ENCODE data around the gene TARBP1.

GRCh38 chr1:232590427-232590734 is 39.6 kb downstream of the SIPA1L2 start:
- PRO-cap, result no peak

GRCh38 chr1:232632623-232632845 is 2.6 kb upstream of the SIPA1L2 start:
- PRO-cap, result no peak

- PRO-cap, result no peak
These were observed 4.2 kb upstream of the SIPA1L2 start for GRCh38 chr1:232633930-232634669.

GRCh38 chr1:232764940-232765402 is 40.2 kb upstream of the MAP10 start:
- PRO-cap, result unidirectional peak, plus-strand start at chr1:232765181

- PRO-cap, result bidirectional peak, plus-strand start at chr1:232904378, minus-strand start at chr1:232904205
These were observed 46.3 kb upstream of the NTPCR start for GRCh38 chr1:232903972-232904587.

- PRO-cap, result unidirectional peak, minus-strand start at chr1:232951383
These were observed 765 bp downstream of the NTPCR start for GRCh38 chr1:232951229-232951522.

- PRO-cap, result no peak
These were observed 724 bp upstream of the MAP3K21 start for GRCh38 chr1:233326824-233327176.

DNA sequence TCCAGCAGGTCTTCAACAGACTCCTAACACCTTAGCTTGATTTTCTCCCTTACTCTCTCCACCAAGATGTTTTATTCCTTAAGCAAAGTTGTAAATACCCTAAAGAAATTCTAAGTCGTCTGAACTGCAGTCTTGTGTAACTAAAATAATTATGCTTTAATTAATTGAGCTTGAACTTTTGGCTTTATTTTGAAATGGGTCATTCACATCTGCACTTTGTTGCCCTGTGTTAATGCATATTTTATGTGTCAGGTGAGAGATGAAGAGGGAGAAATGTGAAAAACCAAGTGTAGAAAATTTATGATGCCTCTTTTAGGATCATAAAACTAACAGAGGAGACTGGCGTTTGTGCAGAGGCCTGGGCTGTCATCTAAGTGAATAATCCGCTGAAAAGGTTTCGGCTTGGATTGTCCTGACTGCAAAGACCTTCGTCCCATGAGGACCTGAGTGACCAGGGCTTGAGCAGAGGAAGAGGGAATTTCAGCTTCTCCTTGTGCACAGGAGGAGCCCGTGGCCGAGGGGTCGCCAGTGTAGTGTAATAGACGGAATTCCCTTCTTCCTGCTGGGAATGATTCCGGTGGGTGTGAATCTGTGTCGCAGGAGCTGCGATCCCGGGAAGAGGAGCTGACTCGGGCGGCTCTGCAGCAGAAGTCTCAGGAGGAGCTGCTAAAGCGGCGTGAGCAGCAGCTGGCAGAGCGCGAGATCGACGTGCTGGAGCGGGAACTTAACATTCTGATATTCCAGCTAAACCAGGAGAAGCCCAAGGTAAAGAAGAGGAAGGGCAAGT is 34.1 kb downstream of the MAP3K21 start:
- PRO-cap, result no peak

DNA sequence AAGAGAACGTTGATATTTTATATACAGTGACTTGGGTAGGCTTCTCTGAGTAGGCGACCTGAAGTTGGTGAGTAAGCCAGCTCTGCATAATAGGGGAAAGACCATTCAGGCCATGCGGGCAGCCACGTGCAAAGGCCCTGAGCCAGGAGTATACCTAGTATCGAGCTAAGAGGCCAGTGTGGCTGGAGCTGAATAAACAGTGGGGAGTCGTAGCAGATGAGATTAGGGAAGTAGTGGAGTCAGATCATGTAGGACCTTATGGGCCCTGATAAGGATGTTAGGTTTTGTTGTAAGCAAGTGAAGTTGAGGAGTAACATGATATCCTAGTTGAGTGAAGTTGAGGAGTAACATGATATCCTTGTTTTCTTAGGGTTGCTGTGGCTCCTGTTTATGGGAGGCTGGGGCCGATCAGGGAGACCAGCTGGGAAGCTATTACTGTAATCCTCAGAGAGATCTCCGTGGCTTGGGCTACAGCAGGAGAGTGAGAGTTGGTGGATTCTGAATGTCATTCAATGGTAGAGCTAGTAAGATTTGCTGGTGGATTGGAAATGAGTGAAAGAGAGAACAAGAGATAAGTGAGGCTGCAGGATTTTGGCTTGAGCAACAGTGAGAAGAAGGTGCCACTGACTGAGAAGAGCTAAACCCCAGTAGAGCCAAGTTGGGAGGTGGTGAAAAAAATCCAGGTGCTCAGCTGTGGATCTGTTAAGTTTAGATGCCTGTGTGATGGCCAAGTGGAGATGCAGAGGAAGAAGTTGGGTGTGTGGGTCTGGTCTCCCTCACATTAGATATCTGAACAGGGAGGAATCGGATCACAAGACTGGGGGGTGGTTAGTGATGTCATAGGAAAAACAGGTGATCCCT is 22.2 kb downstream of the KCNK1 start:
- PRO-cap, result no peak

DNA sequence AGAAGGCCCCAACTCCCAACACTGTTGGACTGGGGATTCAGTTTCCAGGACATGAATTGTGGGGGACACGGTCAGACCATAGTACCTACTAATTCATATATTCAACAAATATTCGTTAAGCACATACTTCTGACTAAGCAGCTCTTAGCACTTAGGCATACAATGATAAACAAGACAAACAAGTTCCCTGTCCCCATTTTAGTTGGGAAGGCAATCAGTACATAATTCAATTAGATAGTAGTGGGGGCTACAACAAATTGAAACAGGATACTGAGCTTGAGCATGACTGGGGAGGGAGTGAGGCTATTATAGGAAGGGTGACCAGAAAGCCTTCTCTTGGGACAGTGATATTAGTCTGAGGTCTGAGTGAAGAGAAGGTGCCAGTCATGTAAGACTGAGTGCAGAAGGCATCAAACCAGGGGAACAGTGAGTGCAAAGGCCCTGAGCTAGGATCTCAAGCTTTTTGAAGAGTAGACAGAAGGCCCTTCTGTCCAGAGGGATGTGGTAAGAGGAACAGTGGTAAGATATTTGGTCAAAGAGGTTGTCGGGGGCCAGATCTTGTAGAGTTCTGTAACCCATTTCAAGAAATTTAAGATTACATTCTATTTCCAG is 30.5 kb downstream of the KCNK1 start:
- PRO-cap, result no peak

DNA sequence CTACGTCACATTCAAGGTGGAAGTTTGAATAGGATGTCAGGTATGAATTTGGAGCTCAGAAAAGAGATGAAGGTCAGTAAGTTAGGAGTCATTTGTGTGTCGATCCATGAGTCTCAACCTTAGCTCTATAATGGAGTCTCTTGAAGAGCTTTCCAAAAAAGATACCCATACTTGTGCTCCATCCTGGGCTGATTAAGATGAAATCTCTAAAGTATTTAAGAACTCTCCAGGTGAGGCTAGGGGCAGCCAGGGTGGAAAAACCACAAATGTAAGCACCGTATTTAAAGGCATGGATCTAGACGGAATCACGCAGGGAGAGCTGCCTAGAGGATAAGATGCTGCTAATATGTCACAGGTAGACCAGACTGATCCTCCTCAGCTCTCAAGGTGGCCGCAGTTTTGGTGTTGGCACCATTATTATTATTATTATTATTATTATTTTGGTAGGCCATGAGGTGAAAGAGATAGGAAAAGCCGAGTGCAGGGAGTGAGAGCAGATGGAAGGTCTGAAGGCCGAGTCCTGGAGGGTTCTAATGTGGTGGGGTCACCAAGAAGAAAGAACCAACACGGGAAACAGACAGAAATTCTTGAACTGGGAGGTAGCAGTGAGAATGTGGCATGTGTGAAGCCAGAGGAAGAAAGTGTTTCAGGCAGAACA is 32.3 kb downstream of the KCNK1 start:
- PRO-cap, result no peak

DNA sequence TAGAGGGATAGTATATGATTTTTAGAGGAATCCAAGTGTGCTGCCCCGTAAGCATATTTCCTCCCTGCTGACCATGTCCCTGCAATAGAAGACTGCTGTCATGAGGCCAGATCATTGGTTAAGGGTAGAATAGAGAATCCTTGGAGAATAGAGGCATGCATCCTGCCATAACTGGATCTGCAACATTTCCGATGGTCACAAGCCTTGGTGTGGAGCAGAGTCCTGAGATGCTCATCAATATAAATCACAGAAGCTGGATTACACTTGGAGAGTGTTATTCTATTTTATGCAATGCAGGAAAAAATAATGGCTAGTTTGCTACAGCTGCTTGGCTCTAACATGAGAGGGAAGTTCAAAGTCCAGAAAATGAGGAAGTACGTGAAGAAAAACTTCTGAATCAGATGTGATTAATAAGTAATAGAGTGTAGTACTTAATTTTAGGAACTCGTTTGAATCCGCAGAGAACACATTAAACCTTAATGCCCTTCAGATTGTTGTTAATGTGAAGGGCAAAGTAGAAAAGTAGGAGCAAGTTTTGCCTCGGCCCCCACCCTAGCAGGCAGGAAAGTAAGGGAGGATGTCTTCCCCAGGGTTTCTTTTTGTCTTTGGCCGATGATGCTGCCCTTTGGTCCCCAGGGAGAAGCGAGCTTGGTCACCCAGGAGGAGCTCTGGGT is 59.4 kb downstream of the KCNK1 start:
- PRO-cap, result no peak

GRCh38 chr1:234356513-234357545 is 16.4 kb upstream of the COA6 start:
- PRO-cap, result no peak

- PRO-cap, result bidirectional peak, plus-strand start at chr1:234479228, minus-strand start at chr1:234479137
These were observed at the start of gene TARBP1 for GRCh38 chr1:234479028-234479493. TARBP1 (minus strand) TSS chr1:234479179.

DNA sequence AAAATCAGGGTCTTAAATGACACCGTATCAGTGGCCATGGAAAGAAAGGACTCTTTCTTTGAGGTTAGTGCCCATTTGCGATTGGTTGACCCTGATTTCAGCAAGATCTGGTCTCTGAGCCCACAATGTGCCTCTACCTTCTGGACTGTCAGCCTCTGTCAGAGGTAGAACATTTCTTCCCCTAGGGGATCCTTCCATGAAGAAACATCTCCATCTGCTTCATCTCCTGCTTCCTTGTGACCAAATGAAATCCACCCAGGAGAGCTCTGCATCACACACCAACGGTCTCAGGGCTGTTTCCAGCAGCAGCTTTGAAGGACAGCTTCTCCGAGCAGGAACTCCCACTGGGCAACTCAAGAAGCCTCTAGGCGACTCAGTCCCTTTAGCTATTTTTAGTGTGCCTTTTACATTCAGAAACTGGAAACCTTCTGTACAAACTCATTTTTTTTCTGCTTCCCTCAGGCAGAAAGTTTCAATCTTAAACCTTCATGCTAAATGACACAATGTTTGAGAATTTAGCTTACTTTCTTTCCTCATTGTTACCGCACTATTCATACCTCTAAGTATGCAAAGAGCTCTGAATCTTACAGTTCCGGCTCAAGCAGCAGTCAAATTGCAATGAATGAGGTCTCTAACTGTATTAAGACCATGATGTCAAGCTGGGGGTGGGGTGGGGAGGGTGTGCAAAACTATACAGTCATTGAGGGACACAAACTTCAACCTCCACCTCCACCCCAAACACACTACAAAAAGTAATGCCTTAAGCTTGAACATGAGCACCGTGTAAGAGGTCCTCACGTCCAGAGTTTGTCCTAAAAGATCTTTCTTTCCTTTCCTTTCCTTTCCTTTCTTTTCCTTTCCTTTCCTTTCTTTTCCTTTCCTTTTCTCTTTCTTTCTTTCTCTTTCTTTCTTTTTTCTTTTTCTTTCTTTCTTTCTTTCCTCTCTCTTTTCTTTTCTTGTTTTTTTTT is 16.3 kb upstream of the TARBP1 start:
- PRO-cap, result no peak

- PRO-cap, result no peak
These were observed 41.8 kb upstream of the TARBP1 start for GRCh38 chr1:234520657-234521265.

DNA sequence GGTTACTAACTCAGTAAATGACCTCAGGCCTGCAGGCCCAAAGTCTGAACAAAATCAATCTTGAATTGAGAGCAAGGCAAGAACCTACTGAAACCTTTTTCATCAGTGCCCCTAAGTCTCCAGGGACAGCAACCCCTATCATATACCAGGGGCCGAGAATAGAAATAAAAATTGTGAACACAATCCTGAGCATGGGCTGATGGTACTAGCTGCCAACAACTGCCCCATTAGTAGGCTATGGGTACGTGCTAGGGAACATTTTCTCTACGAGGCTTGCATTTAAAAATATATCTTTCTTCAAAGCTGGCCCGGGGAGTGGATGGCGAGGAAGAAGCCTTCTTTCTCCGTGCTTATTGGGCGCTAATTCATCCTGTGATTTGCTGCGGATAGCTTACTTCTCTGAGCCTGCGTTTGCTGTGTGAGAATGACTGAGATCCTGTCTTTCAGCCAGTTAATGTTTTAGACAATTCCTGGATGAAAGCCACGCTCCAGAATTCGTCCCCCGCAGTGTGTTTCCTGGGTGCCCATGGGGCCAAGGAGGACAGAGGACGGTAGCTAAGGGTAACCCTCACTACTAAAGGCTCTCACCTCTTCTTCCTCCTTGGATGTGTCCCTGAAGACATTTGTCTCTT is 57.7 kb upstream of the TARBP1 start:
- PRO-cap, result no peak

DNA sequence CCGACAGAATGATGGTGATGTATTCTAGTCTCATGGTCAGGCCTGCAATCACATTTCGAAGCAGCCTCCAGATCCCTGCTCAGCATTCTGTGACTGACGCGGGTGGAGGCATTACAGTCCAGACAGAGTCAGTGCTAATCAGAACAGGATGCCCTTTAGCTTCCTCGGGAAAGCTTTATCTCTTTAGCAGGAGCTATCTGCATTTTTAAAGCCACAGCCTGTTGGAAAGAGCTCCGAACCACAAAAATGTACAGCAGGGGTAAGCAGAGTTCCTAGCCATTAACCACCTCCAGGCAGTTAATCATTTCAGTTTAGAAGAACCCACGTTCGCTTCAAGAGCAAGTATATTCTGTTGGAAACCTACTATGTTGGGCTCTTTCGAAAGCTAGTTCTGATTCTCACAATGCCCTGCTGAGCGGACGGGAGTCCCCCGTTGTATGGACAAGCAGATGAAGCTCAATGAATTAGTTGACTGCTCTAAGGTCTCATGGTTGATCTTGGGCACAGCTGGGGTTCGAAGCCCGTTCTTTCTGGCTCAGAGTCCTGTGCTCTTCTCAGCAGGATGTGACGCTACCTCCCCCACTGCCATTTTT is 56.4 kb downstream of the IRF2BP2 start:
- PRO-cap, result no peak

DNA sequence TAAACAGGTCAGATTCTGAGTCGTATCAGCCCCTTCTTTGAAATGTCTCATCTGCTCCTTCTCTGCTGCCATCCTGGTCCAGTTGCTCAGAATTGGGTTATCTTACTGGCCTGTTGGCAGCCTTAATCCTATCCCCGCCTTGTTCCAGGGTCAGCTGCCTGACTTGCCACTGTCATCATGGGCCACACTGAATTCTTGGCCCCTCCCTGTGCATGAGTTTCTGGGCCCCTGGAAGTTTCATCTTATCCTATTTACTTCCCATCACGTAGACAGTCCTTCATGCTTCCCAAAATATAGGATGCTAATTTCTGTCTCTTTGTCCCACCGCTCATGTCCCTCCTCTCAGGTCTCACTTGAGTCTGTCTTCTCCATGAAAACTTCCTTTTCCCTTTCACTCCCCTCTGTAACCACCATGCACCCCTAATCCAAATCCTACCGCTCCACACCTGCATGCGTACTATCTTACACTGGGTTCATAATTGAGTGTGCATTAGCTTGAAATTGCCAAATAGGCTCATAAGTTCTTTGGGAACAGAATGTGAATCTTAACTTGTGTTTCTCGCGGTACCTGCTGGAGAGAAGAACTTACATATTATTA is 23.5 kb downstream of the IRF2BP2 start:
- PRO-cap, result no peak

DNA sequence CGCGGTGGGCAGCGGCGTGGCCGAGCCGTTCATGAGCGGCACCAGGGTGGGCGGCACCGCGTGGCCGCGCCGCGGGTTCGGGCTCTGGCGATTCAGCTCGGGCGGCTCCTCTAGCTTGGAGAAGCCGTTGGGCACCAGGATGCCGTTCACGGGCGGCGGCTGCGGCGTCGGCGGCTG is 1.2 kb downstream of the IRF2BP2 start:
- PRO-cap, result no peak

Data from left colon (tissue), 1 donor.